Measurements from ENCODE around the gene SLFN14.

GRCh38 chr17:32596497-32597433 lies 110.0 kb downstream of the CDK5R1 start:
- PRO-cap, result no peak

DNA sequence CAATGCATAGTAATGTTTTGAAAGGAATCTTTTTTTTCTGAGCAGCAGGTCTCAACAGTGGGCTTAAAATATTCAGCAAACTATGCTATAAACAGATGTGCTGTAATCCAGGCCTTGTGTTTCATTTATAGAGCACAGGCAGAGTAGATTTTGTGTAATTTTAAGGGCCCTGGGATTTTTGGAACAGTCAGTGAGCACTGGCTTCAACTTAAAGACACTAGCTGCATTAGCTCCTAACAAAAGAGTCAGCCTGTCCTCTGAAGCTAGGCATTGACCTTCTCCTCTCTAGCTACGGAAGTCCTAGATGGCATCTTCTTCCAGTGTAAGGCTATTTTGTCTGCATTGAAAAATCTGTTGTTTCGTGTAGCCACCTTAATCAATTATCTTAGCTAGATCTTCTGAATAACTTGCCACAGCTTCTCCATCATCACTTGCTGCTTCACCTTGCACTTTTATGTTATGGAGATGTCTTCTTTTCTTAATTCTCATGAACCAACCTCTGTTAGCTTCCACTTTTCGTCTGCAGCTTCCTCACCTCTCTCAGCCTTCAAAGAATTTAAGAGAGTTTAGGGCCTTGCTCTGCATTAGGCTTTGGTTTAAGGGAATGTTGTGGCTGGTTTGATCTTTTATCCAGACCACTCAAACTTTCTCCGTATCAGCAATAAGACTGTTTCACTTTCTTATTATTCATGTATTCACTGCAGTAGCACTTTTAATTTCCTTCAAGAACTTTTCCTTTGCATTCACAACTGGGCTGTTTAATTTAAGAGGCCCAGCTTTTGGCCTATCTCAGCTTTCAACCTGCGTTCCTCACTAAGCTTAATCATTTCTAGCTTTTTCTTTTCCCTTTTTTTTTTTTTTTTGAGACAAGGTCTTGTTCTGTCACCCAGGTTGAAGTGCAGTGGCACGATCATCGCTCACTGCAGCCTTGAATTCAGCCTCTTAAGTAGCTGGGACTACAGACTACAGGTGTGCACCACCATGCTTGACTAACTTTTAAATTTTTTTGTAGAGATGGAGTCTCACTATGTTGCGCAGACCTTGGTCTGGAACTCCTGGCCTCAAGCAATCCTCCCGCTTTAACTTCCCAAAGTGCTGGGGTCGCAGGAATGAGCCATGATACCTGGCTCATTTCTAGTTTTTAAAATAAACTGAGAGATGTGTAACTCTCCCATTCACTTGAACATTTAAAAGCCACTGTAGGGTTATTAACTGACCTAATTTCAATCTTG lies 113.7 kb downstream of the CDK5R1 start:
- PRO-cap, result no peak

- PRO-cap, result no peak
Measured at GRCh38 chr17:32736189-32736544, 140.8 kb downstream of the MYO1D start.

- PRO-cap, result no peak
Measured at GRCh38 chr17:32772848-32773740, 103.8 kb downstream of the MYO1D start.

GRCh38 chr17:33579659-33580087 lies 286.6 kb upstream of the ASIC2 start:
- PRO-cap, result no peak

GRCh38 chr17:33964223-33964853 lies 290.7 kb upstream of the CCL2 start:
- PRO-cap, result no peak

DNA sequence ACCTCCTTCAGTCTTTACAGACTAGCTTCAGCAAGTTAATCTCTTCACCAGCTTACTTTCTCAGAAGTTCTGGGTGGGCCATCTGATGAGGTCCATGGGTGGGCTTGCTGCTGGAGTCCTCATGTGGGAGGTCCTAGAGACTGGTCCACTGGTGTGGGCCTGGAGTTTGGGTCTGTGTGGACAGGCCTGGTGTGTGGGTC lies 254.0 kb upstream of the CCL2 start:
- PRO-cap, result no peak

GRCh38 chr17:34242512-34243134 lies 12.5 kb upstream of the CCL2 start:
- PRO-cap, result no peak

- PRO-cap, result no peak
Measured at GRCh38 chr17:34731985-34732363, 152.6 kb downstream of the TMEM132E start.

DNA sequence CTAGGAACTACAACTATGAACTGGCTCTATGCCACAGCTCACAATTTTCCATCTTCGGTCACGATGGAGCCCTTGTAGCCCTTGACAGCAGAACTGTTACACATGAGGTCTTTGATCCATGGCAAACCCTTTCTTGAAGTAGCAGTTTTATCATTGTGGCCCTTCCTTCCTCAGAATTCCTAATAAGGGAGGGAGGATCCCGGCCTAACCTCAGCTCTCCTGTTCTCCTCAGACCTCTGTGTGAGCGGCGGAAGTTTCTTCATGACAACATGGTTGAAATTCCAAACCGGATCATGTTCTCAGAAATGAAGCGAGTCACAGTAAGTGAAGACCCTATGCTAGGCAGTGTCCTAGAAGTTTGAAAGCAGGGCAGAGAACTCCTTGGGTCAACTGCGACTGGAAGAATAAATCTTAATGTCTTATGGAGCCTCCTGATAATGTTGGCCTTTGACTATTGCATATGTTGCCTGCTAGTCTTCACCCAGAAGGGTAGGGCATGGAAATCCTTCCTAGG lies 17.3 kb downstream of the LIG3 start:
- PRO-cap, result no peak

DNA sequence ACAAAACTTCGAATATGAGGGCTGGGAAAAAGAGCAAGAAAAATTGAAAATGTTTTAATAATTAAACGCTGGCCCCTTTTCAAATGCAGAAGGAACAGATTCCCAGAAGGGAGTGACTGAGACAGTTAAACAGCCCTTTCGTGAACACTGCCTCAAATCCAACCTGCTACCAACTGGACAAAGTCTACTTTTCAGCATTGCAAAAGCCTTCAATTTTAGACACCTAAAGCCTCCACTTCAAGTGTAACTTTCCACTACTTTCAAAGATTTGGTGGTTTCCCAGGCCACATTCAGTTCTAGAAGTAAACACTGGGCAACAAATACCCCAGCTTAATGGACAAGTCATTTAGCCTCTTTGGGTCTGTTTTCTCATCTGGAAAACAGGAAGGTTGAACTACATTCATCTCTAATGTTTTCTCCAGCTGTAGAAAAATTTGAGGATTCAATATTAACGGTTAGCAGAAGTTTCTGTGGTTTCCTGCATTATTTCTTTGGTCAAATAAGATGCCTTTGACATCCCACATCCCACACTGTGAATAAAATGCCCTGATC lies 11.8 kb downstream of the RFFL start:
- PRO-cap, result no peak

DNA sequence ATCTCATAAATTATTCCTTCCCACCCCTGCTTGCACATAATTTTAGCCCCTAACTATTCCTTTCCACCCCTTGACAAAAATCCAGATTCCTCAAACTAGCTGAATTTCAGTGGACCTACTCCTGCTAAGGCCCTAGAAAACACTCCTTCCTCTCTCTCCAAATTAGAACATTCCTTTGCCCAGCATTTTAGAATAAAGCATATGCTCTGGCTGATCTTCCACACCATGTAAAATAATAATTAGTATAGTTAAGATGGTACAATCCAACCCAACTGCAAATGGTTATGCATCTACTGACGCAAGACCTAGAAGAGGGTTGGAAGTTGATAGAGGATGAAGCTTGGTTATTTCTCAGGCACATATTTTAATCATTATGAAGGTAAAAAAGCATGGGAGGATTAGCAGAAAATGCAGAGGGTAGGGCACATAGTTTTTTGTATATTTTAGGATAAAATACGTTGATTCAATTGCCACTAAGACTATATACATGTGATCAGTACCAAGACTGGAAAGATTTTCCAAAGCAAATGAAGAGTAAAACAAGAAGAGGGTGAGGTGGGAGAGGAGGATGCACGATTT lies 16.6 kb upstream of the RFFL start:
- PRO-cap, result no peak

- PRO-cap, result no peak
Measured at GRCh38 chr17:35129691-35130013, 8.2 kb downstream of the FNDC8 start.

DNA sequence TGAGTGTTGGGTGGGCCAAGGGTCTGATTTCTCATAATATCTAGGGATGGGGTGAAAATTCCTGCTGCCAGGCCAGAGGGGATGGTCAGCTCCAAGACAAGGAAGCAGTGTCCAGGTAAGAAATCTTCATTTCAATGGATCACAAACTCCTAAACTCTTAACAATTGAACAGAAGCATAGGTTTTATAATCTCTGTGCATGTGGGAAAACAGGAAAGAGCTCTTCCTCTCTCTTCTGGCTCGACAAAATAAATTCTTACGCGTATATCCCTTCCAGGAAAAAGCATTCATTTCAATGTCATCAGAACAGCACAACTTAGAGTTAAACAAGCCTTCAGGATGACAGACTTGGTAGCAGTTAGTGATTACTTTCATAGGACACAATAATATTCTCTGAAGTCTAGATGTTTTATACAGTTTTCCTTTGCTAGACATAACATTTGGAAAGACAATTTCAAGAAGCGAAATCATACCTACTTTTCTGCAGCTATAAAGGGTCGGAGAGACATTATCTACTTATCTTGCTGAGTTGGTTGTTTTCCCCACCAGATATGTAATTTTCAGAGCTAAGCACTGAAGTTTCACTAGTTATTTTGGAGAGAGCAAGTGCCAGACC lies 19.3 kb upstream of the SLC35G3 start:
- PRO-cap, result no peak

GRCh38 chr17:35241338-35241955 lies 1.4 kb upstream of the SLFN5 start:
- PRO-cap, result no peak

DNA sequence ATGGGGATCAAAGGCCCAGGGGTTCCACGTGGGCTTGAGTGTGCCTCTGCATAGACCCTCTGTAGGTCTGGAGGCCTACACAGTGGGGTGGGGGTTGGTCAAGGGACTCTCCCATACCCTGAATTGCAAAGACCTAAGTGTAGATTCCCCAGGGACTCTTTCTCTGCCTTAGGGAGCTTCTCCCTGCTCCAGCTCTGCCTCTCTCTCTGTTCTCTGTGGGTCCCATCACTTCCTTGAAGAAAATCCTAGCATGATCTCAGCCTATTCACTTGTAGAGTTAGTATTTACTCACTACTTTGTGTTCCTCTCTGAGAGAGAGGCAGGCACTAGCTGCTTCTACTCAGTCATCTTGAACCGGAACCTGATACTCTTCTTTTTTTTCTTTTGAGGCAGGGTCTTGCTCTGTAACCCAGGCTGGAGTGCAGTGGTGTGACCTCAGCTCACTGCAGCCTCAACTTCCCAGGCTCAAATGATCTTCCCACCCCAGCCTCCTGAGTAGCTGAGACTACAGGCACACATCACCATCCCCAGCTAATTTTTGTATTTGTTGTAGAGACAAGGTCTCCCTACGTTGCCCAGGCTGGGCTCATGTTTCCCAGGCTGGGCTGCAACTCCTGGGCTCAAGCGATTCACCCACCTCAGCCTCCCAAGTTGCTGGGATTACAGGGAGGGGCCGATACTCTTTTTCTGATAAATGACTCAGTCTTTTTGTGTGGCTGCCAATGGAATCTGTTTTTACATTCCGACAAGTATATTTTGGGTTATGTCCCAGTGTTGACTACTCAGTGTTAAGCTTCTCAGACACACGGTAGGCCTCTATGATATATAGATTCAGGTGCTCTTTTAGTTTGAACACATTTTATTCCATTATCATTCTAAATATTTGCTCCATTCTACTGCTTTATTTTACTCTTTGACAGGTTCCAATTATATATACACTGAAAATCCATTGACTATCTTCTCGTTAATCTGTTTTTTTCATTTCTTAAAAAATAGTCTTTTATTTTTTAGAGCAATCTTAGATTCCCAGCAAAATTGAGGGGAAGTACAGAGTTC lies 58.3 kb downstream of the SLFN11 start:
- PRO-cap, result no peak

- PRO-cap, result bidirectional peak, plus-strand start at chr17:35374598, minus-strand start at chr17:35374597
Measured at GRCh38 chr17:35374179-35374713, 825 bp upstream of the SLFN11 start.

DNA sequence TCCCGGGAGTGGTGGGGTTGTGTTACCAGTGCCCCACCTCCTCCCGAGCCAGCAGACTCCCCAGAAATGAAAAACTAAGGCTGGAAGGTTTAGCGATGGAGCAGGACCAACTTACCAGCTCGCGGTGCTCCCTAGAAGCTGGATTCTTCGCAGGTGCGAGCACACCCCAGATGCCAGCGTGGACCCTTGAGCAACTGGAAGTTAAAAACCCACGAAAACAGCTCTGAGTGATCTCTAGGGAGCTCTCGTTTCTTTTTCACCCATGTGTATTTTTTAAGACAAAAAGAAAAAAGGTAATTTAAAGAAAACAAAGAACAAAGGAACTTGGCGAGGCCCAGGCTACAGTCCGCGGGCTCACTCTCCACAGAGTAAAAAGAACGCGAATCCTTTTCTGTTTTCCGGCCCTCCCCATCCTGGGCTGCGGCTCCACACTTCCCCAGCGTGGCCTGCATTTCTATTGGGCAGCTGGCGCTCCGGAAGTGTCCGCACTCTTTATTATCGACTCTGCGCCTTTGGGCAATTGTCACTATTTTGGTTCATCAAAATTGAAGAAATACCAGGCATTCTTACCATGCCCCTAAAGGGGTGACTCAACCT lies 588 bp upstream of the SLFN12 start:
- PRO-cap, result bidirectional peak, plus-strand start at position 134 of the sequence, minus-strand start at position 58 of the sequence; bidirectional peak, plus-strand start at position 404 of the sequence, minus-strand start at position 357 of the sequence

DNA sequence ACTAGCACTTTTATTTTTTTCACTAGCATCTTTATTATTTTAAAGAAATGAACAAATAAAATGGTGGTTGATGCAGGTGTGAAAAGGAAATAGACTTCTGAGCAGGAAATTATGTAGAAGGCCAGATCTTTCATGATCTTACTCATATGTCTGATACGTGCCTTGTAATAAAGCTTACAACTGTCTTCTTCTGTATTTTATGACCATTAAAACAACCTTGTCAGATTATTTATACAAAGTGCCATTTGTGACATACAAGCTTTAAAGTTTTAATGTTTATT lies 6.3 kb downstream of the SLFN12L start:
- PRO-cap, result no peak

DNA sequence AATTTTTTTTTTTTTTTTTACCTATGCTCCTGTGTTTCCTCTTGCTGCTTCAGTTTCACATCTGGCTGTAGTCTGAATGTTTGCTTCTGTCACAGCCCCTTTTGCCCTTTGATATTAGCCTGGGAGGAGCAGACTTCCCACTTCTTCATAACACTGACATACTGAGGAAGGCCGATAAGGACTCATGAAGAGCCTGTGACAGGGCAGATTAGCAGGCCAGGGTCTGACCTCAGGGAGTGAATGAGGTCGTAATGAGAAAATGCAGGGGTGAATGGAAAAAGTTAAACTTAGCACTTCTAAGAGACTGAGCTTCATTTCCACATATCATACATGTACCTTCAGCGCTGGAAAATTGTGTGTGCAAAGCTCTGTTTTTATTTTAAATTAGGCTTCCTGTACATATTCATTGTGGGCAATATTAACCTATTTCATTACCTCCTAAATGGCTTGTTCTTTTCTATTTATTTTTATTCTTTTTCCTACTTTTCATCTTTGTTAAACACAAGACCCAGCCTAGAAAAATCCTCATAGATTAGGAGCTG lies at the start of gene SLFN14:
Gene SLFN14 (minus strand): TSS at position 74 of the 542 bp plus-strand sequence.
- PRO-cap, result no peak

All from neural crest cell (in vitro differentiated cells).